Uterus (tissue), 7 donors: ENCODE measurements around a stretch of chr3.

DNA sequence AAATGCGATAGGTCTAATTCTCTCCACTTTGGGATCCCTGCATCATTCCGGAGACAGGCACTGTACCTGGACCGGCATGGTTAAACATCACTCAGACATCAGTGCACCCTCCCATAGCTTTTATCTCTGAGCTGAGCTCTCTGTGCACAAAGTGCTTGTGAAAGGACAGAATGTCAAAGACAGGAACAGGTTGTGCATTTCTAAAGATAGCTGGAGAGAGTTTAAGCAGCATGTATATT, 65.4 kb upstream of the CHL1 start:
- PRO-cap, 4 experiments = no peak in any of the 4 experiments
- RAMPAGE, long total RNA, 2 experiments = no peak in any of the 2 experiments
- RRBS = no CpG with 5 or more reads among the region's 3 CpGs

DNA sequence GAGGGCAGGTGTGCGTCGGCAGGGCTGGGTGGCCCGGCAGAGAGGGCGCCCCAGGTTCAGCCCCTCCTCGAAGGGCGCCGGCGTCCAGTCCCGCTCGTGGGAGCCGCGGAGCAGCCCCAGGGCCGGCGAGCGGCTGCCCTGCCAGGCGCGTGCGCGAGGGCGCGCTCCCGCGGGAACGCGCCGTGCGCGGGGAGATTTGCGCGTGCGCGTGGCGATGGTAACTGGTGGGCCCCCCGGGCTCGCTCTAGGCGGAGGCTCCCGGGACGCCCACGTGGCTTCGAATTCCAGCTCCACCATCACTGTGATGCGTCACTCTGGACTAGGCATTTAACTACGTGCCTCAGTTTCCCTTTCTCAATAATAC, 1.6 kb downstream of the CHL1 start:
- PRO-cap, 4 experiments = no peak in any of the 4 experiments
- RAMPAGE, long total RNA, 2 experiments = no peak in any of the 2 experiments
- RRBS = 2% methylated on average over 24 of the region's 42 CpGs

GRCh38 chr3:297459-297985, 101.0 kb downstream of the CHL1 start:
- PRO-cap, 4 experiments = no peak in any of the 4 experiments
- RAMPAGE, long total RNA, 2 experiments = no peak in any of the 2 experiments
- RRBS = no CpG with 5 or more reads among the region's 3 CpGs

DNA sequence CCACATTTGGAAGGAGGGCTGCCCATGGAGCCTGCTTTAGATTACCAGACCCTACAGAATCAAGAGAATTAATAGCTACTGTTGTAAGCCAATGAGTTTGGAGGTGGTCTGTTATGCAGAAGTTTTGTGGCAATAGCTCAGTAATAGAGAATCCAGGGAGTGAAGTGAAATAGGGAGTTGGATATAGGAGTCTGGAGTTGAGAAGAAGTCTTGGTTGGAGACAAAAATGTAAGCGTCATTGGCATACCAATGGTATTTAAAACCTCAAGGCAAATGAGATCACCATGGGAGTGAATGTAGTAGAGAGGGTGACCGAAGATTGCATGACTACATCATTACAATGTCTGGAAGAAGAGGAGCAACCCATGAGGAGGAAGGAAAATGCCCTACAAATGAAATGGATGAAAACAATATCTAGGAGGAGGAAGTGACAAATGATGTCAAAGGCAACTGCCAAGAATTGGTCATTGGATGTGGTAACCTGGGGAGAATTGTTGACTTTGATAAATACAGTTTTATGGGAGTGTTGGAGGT, 54.4 kb downstream of the CNTN4 start:
- PRO-cap, 4 experiments = no peak in any of the 4 experiments
- RAMPAGE, long total RNA, 2 experiments = no peak in any of the 2 experiments
- RRBS = no CpG with 5 or more reads among the region's 2 CpGs

- PRO-cap, 4 experiments = no peak in any of the 4 experiments
- RAMPAGE, long total RNA, 2 experiments = no peak in any of the 2 experiments
- RRBS = no CpG with 5 or more reads among the region's 1 CpG
Measured at GRCh38 chr3:2222080-2222641, 123.5 kb downstream of the CNTN4 start.

DNA sequence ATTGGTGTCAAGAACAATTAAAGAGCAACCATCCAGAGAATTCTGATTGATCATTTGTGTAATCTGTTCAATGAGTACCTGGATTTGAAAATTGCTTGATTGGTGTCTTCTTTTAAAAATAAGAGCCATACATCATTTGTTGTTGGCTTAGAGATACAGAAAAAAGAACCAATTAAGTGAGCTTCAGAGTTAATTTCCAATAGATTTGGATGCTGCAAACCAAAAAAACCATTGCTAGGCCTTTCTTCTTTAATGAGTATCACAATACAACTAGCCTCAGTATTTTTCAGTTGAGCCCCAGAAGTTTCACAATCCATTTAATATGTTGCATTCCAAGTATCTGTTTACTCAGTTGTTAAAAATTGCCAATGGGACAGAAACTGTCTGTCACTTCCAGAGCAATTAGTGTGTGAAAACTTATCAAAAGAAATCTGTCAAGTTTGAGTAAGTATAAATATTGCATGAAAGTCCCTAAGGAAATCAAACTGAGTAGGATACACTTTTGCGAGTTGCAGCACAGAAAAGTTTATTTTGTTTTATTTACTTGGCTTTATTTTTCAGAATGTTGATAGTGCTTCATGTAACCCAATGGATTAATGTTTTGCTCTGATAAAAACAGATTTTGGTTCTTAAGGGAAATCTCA, 247.8 kb downstream of the IL5RA start:
- PRO-cap, 4 experiments = no peak in any of the 4 experiments
- RAMPAGE, long total RNA, 2 experiments = no peak in any of the 2 experiments
- RRBS = no CpG with 5 or more reads among the region's 1 CpG

- PRO-cap, 4 experiments = no peak in any of the 4 experiments
- RAMPAGE, long total RNA, 2 experiments = no peak in any of the 2 experiments
- RRBS = no CpG with 5 or more reads among the region's 33 CpGs
Measured at GRCh38 chr3:3962937-3963731, 163.9 kb downstream of the LRRN1 start.

DNA sequence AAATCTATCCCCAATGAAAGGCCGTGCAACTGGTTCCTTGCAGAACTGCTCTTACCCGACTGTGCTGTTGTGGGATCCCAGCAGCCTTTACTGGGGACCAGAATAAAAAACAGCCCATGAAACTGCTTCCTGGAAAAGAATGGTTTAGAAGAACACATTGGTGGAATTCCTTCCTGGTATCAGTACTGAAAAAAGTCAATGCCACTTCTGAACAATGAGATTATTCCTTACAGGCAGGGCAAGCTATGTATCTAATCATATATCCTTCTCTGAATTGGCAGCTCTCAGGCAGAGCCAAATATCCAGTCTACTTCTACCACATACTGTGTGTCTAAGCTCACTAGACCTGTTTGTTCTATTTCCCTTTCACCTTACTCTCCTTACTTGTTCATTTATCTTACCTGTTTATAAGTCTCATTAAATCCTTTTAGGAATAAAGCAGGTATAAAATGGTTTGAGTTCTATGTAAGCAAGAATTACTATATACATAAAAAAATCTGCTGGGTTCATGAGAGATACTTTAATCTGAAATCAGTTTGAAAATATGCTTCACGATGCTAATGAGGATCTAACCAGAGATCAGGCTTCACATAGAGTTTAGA, 8.3 kb downstream of the SETMAR start:
- PRO-cap, 4 experiments = no peak in any of the 4 experiments
- RAMPAGE, long total RNA, 2 experiments = no peak in any of the 2 experiments
- RRBS = no CpG with 5 or more reads among the region's 3 CpGs

- PRO-cap, 4 experiments = peak in 3 of 4 experiments; most common plus-strand start chr3:4494483 (in 1); most common minus-strand start chr3:4495058 (in 2)
- RAMPAGE, long total RNA, 2 experiments = start-site peak on the plus strand in 1 of 2 experiments, at chr3:4494363-4494550 at its widest, 5 reads per replicate
- RRBS = no CpG with 5 or more reads among the region's 14 CpGs
Measured at GRCh38 chr3:4494303-4495374, 1.5 kb downstream of the ITPR1 start.

DNA sequence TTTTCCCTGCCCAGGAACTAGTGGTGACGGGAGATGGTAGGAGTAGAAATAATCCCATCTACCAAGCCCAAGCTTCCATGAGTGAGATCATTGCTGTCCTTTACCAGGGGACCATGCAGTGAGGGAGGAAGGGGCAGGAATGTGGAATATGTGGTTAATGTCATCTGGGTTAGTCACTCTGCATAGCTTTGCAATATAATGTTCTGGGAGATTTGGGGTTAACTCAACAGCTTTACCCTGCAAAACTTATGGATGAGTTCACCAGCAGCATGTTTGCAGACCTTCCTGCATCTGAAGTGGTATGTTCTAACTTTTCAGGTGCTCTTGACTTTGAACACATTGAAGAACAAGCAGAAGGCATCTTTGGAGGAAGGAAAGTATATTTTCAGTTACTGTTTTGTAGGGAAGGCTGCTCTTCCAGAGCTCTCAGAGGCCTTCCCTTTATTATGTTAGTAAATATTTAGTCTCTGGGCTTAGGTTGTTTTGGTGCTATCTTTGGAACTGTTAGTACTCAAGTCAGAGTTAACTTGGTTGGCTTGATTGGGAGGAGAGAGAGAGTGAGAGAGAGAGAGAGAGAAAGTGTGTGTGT, 188.0 kb downstream of the ITPR1 start:
- PRO-cap, 4 experiments = peak in 1 of 4 experiments; most common minus-strand start position 451 of the sequence (in 1)
- RAMPAGE, long total RNA, 2 experiments = no peak in any of the 2 experiments
- RRBS = no CpG with 5 or more reads among the region's 1 CpG

- PRO-cap, 4 experiments = no peak in any of the 4 experiments
- RAMPAGE, long total RNA, 2 experiments = no peak in any of the 2 experiments
- RRBS = no CpG with 5 or more reads among the region's 6 CpGs
Measured at GRCh38 chr3:4749377-4750031, 229.7 kb upstream of the BHLHE40 start.

DNA sequence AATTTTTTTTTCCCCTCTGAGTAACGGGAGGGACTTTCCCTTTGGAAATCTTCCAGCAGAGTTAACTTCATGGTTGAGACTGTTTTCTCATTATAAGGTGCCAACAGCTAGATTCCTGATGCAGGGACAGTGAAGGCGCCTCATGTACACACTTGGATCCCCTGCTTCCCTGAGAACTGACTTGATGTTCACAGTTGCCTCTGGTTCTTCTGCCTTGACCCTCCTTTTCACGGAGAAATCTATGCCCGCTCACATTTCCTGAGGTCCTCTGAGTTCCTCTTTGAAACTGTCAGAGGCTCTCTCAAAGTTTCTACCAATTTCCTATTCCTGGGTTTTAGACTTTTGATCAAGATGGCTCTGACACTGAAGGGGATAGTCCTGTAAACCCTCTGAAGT, 227.5 kb upstream of the BHLHE40 start:
- PRO-cap, 4 experiments = peak in 4 of 4 experiments; most common plus-strand start position 93 of the sequence (in 2)
- RAMPAGE, long total RNA, 2 experiments = no peak in any of the 2 experiments
- RRBS = no CpG with 5 or more reads among the region's 4 CpGs

GRCh38 chr3:4773032-4773522, 206.2 kb upstream of the BHLHE40 start:
- PRO-cap, 4 experiments = no peak in any of the 4 experiments
- RAMPAGE, long total RNA, 2 experiments = no peak in any of the 2 experiments
- RRBS = no CpG with 5 or more reads among the region's 9 CpGs

DNA sequence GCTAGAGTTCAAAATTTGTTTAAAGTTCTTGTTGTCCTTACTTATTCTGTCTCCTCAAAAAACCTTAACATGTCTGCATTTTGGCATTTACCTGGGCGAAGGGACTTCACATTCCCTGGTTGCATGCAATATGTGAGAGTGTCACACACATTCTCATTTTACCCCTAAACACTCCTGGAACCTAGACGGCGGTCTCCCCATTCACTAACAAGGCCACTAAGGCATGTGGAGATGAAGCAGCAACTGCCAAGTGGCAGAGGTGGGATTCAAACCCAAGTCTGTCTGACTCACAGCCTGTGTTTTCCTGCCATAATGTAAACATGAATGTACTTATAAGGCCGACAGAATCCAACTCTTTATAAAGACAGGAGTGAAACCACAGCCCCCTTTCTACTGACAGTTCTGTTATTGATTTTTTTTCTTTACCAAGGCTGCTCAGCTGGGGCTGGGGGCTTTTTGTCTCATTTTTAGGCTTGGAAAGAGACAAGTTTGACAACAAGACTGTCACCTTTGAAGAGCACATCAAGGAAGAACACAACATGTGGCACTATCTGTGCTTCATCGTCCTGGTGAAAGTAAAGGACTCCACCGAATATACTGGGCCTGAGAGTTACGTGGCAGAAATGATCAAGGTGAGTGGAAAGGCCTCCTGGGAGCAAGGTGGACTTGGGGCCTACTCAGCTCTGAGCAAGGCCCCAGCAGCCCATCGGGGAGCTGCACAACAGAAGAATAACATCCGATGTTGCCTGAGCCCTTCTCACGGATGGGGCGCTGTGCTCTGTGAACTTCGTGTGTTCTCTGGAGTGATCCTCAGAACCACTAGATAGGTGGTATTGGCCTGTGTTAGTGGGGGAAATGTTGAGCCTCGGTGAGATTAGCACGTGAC, 161.4 kb upstream of the BHLHE40 start:
- PRO-cap, 4 experiments = no peak in any of the 4 experiments
- RAMPAGE, long total RNA, 2 experiments = start-site peak on the plus strand in 1 of 2 experiments, centred at position 590 of the sequence, 26 reads per replicate
- RRBS = no CpG with 5 or more reads among the region's 14 CpGs

DNA sequence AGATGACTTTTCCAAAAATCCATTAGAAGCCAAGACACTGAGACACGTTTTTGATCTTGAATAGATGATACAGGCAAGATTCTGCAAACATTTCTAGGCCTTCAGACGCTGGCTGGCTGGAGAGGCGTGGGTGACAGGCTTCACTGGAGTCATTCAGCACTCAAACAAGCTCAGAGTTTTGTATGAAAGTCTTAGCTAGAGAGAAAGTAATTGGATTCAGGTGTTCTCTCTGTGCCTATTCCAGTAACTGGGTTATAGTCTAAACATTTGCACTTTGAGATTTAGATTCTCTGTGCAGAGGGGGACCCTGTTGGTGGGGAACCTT, 147.7 kb upstream of the BHLHE40 start:
- PRO-cap, 4 experiments = no peak in any of the 4 experiments
- RAMPAGE, long total RNA, 2 experiments = no peak in any of the 2 experiments
- RRBS = no CpG with 5 or more reads among the region's 3 CpGs

GRCh38 chr3:4847656-4848816, 131.2 kb upstream of the BHLHE40 start:
- PRO-cap, 4 experiments = no peak in any of the 4 experiments
- RAMPAGE, long total RNA, 2 experiments = no peak in any of the 2 experiments
- RRBS = no CpG with 5 or more reads among the region's 11 CpGs

- PRO-cap, 4 experiments = no peak in any of the 4 experiments
- RAMPAGE, long total RNA, 2 experiments = no peak in any of the 2 experiments
- RRBS = no CpG with 5 or more reads among the region's 3 CpGs
Measured at GRCh38 chr3:4877306-4877871, 101.8 kb upstream of the BHLHE40 start.

- PRO-cap, 4 experiments = peak in 4 of 4 experiments; most common plus-strand start chr3:4978926 (in 4); most common minus-strand start chr3:4978848 (in 1)
- RAMPAGE, long total RNA, 2 experiments = no peak in any of the 2 experiments
- RRBS = 3% methylated on average over 3 of the region's 23 CpGs
Measured at GRCh38 chr3:4978724-4979051, 549 bp upstream of the BHLHE40 start.

DNA sequence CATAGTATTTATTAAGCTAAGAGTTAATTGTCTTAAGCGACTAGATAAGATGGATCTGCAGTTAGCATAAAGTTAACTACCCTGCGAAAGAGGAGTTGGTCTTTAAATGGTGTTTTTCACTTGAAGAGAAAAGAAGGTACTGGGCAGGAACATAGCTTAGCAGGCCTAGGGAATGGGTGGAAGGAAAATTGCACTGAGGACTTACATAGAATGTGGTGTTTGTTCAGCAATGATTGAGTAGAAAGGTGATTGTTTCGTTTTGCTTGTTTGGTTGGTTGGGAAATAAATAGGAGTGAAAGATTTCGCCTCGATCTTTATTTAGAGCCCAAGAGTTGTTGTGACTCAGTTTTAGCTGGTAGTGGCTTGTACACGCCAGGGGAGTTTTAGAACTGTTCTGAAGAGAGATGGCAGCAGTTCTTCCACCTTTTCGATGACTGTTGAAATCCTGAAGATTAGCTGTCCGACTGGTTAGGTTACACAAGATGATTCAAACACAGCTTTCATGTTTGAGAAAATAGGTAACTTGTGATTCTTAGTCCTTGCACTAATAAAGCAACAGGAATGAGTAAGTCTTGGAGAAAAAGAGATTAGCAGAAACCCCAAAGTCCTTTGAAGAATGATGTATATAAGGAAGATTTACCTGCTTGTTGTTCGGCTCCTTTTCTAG, 1.2 kb downstream of the ARL8B start:
- PRO-cap, 4 experiments = peak in 2 of 4 experiments; most common plus-strand start position 345 of the sequence (in 2); most common minus-strand start position 212 of the sequence (in 1)
- RAMPAGE, long total RNA, 2 experiments = no peak in any of the 2 experiments
- RRBS = no CpG with 5 or more reads among the region's 9 CpGs

DNA sequence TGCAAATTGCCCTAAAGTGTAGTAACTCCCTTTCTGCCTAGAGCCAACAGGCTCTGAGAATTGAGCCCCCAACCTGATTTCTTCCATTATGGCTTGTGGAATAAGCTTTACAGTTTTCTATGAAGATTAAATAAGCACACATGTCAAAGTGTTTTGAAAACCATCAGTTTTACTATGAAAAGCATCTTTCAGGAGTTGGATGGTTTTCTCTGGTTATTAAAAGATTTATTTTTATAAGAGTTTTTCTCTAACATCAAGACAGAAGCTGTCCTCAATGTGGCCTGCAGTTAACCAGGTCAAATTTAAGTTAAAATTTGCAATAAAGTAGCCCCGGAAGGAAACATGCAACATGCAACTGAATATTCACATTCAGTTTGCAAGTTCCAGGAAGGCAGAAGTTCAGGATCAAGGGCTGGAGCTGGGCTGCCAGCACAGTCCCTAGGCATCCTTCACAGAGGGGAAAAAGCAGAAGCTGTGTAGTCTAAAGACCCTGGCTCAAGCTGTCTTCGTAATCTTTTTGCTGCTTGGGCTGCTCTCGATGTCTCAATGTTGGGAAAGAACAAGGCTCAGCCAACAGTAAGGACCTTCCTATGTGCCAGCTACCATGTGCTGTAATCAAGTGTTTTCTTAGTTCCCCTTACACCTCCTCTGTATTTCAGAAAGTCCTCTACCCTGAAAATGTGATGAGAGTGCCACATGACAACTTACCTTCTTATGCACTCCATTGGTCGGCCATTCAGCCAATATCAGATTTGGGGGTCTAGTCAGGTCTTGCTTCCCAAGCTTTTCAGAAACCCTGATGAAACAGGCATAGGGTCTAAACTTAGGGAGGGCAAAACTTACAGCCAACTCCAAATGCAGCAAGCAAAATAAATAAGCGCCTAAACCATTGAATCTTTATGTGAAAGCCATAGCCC, 1.5 kb upstream of the EDEM1 start:
- PRO-cap, 4 experiments = no peak in any of the 4 experiments
- RAMPAGE, long total RNA, 2 experiments = no peak in any of the 2 experiments
- RRBS = no CpG with 5 or more reads among the region's 5 CpGs